LUHMES (cell line): ENCODE results near the genes LMAN1L, COX5A and SCAMP5.

DNA sequence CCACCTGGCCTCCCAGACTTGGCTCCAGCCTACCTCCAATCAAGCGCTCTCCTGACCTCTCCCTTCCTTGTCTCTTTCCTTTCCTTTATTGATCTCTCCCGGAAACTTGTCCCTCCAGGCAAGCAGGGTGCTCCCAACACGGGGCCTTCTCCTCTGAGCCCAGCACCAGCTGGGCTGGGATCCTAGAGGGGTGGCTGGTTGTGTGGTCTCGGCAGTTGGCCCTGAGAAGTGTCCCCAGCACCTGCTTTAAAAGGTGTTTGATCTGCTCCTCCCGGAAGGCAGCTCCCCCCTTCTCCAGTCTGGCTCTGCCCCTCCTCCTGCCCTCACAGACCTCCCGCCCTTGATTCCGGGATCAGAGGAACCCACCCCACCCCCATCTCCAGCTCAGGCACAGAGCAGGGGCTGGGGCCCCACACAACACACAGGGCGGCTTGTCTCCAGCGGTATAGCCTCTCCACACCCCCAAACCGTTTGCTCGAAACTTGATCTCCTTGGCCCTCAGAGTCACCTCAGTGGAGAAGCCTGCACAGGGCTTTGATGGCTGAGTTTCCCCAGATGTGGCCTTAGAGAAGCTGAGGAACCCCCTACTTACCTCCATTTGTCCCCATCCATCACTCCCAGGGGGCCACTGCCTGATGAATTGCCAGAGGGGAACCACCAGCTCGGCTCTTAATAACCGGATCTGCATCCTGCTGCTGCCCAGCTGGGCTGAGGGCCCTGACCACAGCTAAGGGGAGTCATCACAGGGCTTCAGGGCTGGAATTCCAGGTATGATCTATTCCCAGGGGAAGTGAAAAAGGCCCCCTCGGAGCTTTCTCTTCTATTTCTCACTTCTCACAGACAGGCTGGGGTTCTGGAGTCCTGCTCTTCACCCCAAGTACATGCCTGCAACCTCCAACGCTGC lies 6.4 kb upstream of the STRA6 start:
- PRO-cap = no peak

DNA sequence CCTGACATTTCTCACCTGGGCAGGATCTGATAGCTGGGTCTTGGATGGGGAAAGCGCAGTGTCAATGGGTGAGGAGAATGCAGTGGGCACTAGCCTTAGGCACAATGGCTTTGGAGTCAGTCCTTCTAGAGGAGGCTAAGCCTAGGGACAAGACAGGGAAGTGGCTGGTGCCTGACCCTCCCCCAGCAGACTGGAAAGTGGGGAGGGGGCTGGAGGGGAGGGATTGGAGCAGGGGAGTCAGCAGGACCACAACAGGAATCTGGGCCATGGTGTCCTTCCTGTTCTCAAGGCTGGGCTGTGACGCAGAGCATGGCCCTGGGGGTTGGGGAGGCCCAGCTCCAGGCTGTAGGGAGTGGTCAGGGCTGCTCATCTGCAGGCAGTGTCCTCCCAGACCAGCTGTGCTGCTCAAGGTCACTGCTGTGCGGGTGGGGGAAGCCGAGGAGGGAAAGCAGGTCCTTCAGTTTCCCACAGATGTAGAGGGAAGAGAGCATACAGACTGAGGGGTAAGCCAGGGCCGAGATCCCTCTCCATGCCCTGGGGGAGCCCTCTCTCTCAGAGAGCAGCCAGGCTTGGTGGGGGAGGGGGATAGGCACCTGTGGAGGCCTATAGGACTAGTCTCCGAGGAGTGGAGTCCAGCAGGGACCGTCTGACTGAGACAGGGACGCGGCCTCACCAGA lies 40.7 kb downstream of the CYP11A1 start:
- PRO-cap = no peak

DNA sequence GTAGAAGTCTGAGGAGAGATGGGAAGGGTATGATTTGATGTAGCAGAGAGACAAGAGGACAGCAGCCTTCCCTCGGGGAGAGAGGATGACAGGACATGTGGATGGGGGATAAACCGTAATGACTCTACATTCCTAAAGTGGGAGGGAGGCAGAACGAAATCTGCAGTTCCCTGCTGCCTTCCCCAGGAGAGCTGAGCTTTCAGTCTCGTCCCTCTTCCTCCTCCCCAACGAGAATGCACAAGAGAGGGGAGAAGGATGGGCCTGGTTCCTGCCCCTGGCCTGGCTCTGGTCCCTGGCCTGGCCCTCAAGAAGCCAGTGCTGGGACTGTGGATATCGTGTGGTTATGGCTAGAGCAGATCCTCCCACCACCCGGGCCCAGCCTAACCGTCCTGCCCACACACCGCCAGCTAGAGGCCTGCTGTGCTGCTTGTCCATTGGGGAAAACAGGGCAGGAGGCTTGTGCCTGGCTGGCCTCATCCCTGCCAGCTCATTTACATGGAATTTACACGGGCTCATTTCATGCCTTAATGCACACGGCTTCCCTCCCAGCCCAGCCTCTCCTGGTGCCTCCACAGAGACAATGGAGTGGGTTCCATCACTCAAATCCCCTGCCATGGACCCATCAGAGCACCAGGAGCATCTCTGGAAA lies 26.5 kb downstream of the SEMA7A start:
- PRO-cap = no peak

- PRO-cap = no peak
These were observed 423 bp upstream of the SEMA7A start for GRCh38 chr15:74434207-74434555.

GRCh38 chr15:74489828-74490552 lies 29.0 kb upstream of the UBL7 start:
- PRO-cap = no peak

GRCh38 chr15:74588317-74588957 lies 27.2 kb upstream of the CLK3 start:
- PRO-cap = no peak

- PRO-cap = no peak
These were observed 16.0 kb downstream of the CLK3 start for GRCh38 chr15:74631435-74632158.

DNA sequence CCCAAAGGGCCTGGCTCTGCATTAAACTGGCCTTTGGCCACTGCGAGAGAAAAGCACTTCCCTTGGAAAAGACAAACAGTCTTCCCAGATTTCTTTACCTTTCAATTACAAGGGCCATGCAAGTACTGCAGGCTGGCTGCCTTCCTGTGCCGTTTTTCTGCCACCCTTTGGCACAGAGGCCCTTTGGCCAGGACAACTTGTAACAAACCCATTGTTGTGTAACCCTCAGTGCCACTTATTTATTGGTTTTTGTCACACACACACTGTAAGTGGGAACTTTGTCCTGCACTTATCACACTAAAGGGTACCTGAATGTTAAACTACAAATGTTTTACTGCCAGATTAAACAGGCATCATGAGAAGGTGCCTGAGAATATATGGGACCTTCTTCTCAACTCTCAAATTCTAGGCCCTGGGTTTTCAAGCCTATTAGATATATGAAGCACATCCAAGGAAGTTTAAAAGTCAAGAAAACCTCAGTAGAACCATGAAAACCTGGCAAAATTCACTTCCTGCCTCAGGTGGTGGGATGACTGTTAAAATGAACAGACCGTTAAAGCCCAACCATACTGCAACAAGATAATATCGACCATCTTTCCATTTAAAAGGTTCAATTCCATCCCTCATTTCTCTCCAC lies 31.4 kb downstream of the EDC3 start:
- PRO-cap = no peak

- PRO-cap = no peak
These were observed 931 bp upstream of the CSK start for GRCh38 chr15:74780694-74781603.

DNA sequence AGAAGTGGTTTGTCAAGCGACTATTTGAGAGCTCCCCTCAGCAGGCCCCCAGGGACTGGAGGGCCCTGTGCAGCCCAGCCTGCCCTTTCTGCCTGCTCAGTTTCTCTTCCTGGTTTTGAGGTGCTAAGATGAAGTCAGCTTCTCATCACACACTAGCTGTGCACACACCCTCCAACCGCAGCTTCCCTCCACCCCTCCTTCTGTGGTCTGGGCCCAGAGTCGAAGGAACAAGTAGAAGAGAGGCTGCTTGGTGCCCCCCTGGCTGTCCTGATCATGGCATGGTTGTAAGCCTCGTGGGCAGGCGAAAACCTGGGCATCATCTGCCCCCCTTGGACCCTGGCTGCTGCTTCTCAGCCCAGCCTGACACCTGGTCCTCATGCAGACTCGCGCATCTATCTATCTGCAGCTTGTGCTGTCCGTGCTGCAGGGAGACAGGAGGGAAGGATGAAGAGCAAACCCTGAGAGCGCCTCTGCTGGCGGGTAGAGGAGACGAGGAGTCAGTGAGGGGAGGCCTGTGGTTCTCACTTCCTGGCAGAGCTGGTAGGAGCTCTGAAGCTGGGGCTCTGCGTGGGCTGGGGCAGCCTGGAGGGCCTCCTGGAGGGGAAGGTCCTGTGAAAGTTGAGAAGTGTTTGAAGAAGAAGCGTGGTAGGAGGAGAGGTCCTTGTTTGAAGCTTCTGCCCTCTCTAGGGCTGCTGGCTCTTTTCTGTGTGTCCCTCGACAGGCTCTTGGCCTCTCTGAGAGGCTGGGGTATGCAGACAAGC lies 5.8 kb downstream of the CSK start:
- PRO-cap = no peak

GRCh38 chr15:74791769-74792182 lies 9.9 kb downstream of the CSK start:
- PRO-cap = no peak

GRCh38 chr15:74795181-74796331 lies 13.7 kb downstream of the CSK start:
- PRO-cap = no peak

DNA sequence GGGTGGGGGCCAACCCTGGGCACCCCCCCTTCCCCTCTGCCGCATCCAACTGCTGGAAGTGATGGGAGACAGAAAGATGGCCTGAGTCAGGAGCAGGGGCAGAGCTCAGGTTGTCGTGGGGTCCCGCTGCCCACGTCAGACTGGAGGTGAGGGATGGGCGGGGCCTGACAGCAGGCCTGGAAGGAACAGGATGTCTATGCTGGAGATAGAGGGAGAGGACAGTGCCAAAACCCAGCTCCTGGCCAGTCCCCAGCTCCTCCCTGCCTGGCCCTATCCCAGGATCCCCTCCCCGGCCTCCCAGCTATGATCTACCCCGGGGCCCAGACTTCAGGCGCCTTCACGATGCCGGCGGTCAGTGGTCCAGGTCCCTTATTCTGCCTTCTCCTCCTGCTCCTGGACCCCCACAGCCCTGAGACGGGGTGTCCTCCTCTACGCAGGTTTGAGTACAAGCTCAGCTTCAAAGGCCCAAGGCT lies at the start of gene LMAN1L:
TSS of gene LMAN1L (plus strand) at position 323 of the 473 bp plus-strand sequence.
- PRO-cap = no peak

DNA sequence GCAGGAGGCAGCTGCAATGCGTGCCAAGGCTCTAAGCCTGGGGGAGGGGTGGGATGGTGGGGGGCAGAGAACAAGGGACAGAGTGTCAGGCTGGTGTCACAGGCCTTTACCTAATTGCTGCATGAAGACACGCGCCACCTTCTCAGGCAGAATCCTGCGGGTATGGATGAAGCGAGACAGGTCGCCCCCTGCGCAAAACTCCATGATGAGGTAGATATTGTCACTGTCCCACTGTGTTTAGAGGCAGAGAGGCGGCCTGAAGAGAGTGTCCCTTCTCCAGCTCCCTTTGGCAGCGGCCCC lies 1.0 kb downstream of the ULK3 start:
- PRO-cap = no peak

- PRO-cap = no peak
These were observed 2.3 kb downstream of the SCAMP2 start for GRCh38 chr15:74870860-74871296.

DNA sequence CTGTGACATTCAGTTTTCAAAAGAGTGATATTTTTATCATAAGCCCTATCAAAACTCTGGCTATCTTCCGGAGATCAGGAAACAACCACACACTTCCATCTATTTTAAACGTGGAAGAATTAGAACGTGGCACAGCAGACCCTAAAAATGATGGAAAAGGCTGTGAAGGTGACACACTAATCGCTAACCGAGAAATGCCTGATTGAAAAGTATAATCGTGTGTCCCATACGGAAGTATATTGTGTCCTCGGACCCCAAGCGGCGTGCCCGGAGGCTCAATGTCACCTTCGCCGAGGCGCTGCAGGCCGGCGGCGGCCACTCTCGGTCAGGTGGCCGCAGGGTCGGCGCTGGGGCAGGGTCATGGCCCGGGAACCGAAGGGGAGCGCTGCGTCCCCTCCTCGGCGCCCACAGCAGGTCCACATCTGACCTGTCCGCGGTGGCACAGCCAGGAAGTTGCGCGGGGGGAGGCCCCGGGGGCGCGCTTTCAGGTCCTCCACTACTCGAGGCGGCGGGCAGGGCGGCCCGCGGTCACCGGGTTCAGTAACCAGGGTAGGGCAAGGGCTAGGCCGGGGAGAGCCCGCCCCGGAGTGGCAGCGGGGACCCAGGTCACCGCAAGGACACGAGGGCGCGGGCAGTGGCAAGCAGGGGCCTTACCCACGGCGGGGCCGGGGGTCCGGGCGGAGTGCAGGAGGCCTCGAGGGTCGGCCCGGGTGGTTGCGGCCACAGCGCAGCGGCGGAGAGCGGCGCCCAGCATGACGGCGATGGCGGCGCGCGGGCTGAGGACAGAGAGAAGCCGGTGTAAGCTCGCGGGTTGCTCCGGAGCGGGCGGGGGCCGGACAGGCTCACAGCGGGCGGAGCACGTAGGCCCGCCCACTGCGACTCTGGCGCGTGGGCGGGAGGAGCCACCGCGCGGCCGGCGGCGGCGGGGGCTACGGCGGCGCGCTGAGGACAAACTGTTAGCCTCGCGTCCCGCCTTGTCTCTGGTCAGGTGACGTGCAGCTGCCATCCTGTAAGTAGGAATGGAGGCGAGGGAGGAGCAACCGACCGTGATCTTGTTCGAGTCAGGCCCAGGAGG lies at the start of gene COX5A:
TSS of gene COX5A (minus strand) at position 813 of the 1,075 bp plus-strand sequence.
- PRO-cap = bidirectional peak, plus-strand start at position 283 of the sequence, minus-strand start at position 130 of the sequence; bidirectional peak, plus-strand start at position 986 of the sequence, minus-strand start at position 884 of the sequence

DNA sequence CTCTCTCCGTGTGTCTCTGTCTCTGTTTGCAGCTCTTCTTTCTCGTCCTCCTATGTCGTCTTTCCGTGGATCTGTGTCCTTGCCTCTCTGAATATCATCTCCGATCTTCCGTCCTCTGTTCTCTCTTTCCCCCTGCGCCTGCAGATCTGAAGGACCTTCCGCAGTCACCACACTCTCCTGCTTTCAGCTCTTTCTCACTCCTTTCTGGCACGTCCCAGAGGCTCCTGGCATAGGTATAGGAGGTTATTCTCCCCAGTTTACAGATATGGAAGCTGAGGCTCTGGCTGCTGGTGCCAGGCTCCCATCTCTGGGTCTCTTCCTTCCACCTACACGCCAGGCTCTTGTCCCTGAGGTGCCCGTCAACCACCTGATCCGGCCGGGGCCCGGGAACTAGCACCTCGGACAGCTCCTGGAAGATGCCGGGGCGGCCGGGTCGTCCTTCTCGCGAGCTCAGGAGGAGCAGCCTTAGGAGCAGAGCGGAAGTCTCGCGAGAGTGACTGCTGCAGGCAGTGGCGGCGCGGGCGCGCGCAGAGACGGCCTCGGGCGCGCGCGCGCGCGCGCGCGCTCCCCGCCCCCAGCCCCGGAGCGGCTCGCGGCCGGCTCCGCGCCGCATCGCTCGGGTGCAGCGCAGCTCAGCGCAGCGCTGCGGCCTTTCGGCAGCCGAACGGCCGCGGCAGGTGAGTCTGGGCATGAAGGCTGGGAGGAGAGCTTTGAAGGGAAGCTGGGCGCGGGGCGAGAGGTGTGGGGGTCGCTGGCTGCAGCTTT lies at the start of gene SCAMP5:
TSS of gene SCAMP5 (plus strand) at position 567 of the 765 bp plus-strand sequence.
- PRO-cap = bidirectional peak, plus-strand start at position 611 of the sequence, minus-strand start at position 392 of the sequence

GRCh38 chr15:75031927-75032637 lies 8.7 kb downstream of the PPCDC start:
- PRO-cap = no peak

- PRO-cap = no peak
These were observed 28.0 kb downstream of the PPCDC start for GRCh38 chr15:75051318-75051947.

DNA sequence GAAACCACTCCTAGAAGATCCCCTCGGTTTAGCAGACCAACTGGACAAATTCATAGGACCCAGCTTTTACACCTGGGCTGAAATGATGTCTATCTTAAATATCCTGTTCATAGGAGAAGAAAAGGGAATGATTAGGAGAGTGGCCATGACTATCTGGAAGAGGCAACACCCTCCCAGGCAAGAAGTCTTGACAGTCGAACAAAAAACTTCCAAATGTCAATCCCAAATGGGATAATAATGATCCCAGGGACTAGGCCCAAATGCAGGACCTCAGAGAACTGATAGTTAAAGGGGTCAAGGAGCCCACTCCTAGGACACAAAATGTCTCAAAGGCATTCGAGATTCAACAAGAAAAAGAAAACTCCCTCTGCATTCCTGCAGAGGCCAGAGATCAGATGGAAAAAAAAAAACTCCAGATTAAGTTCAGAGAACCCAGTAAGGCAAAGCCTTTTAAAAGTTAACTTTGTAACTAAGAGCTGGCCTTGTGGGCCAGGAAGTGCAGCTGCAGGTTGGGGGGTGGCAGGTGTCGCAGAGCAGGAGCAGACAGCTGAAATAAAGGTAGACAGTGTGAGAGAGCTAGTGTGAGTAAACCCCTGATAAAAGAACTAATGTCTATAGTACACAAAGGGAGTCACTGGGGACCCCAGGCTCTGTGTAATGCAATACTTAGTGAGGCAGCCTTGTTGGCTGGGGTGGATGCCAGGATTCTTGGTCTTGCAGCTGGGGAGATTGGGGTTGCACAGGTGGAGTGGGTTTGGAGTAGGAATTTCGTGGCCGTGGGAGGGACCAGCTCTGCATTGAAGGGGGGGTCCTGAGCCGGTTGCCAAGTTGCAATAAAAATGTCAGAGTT lies 41.9 kb downstream of the PPCDC start:
- PRO-cap = no peak